ENCODE results near the genes TAB2 and MTHFD1L.

GRCh38 chr6:148969462-148970177 lies 222.8 kb downstream of the UST start:
- RRBS = no CpG with 5 or more reads among the region's 12 CpGs

DNA sequence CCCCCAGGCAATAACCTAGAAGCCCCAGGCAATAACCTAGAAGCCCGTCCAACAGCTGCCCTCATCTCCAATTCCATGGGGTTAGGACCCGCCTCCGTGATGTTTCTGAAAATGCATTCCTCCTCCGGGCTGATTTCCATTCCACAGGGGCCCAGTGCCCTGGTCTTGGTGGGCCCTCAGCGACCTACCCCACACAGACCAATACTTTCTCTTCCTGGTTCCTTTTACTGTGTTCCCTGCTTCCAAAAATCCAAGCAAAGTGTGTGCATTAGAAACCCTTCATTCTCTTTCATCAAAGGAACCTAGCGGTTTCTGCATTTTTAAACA lies 257.8 kb upstream of the TAB2 start:
- RRBS = no CpG with 5 or more reads among the region's 6 CpGs

GRCh38 chr6:149317236-149318257 lies at the start of gene TAB2:
Gene TAB2 (plus strand): TSS chr6:149317712.
- RRBS = 4% methylated on average over 37 of the region's 117 CpGs

DNA sequence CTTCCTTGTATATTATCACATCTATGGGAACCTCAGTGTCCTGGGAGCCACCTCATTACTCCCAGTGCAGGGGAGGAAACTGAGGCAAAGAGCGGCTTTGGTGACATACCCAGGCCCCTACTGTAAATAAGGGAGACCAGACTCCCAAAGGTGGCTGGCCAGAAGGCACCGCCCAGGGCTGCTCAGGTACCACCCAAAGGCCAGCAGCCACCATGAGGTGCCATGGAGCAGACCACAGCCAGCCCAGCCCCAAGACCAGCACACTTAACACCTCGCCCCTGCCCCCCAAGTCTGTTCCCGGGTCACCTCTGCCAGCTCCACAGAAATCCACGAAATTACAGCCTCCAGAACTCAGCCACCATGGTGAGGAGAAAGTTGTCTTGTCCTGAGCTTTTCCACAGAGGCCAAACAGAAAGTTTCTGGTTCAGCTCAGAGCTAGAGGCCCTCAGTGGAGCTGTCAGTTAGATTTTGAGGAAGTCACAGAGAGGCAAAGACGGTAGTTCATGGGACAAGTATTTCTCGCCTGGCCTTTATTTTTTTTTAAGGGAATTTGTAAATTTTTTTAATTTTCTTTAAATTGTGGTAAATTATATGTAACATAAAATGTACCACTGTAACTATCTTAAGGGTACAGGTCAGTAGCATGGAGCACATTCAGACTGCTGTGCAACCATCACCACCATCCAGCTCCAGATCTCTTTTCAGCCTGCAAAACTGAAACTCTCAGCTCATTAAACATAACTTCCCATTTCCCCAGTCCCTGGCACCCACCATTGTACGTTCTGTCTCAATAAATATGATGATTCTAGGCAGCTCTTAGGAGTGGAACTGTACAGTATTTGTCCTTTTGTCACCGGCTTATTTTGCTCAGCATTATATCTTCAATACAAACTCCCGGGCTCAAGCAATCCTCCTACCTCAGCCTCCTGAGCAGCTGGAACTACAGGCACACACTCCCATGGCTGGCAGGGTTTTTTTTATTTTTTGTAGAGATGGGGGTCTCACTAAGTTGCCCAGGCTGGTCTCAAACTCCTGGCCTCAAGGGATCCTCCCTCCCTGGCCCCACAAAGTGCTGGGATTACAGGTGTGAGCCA lies 1.7 kb downstream of the ZC3H12D start:
- RRBS = 20% methylated on average over 1 of the region's 10 CpGs

GRCh38 chr6:149840560-149841031 lies 23.6 kb downstream of the LRP11 start:
- RRBS = no CpG with 5 or more reads among the region's 5 CpGs

GRCh38 chr6:149925321-149926695 lies 2.9 kb upstream of the RAET1G start:
- RRBS = 13% methylated on average over 12 of the region's 64 CpGs

GRCh38 chr6:149938435-149939175 lies 3.2 kb upstream of the ULBP2 start:
- RRBS = 2% methylated on average over 23 of the region's 62 CpGs

GRCh38 chr6:150004372-150004589 lies 21.1 kb downstream of the RAET1L start:
- RRBS = no CpG with 5 or more reads among the region's 1 CpG

DNA sequence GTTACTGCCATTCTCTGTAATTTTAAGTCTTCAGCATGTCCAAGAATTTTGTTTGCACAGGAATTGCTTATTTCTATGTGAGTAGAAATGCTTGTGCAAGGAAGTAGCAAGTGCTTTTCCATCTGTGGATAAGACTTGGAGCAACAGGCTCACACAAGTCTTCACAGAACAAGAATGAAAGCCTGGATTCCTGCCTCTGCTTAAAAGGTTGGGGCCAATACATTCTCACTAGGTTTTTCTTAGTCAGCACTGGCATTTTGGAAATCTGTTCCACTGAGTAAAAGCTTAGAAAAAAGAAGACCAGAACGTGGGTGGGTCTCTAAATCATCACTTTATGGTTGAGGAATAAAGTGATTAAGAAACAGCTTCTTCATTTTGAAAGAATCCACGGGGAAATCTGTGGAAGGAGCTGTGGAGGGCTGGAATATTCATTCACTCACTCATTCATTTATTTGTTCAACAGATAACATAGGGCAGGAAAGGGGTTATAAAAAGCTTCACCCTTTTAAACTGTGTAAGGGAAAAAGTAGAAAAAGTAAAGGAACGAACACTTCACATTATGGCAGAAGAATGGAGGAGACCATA lies 10.7 kb downstream of the PPP1R14C start:
- RRBS = no CpG with 5 or more reads among the region's 3 CpGs

DNA sequence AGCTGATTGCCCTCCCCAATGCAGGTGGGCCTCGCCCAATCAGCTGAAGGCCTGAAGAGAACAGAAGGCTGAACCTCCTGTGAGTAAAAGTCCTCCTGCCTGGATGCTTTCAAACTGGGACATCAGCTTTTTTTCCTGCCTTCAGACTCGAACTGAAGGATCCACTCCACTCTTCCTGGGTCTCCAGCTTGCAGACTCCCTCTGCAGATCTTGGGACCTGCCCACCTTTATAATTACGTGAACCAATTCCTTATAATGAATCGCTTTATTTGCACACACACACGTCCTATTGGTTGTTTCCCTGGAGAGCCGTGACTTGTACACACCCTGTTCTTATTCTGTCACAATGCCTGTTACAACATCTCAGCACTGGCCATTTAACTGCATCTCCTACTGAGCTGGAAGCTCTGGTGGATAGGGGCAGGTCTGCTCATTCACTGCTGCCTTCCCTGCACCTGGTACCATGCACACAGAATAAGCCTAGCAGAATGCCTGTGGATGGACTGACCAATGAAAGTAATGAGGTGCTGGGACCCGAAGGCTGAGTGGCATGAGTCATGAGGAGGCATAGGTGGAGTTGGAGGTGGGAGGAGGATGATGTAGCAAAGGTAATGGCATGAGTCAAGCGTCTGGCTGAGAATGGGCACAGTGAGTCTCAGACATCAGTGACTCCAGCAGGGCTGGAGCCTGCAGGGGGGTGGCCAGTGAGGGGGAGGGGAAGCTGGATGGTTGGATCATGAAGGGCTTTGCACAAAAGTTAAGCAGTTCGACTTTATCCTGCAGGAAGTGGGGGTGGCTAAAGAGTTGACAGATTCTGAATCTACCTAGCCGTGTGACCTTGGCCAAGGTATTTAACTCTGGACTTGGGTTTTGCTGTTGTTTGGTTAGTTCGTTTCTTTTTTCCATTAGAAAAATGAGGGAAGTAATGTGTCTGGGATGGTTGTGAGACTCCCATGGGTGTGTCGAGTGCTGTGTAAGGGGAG lies 99.2 kb upstream of the IYD start:
- RRBS = no CpG with 5 or more reads among the region's 12 CpGs

DNA sequence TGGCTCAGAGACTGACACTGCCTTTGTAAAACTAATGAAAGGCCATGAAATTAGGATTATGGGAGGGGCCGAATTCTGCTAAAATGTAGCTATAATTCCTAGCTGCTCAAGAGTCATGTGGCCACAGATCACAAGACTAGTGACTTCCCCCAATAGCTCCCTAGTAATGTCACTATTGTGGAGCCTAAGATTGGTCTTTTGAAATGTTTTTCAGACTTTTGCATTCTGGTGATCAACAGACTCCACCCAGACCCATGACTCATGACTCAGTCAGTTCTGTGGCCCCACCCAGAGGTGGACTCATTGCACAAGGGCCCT lies 71.6 kb upstream of the IYD start:
- RRBS = no CpG with 5 or more reads among the region's 1 CpG

GRCh38 chr6:150372859-150373688 lies 4.3 kb downstream of the IYD start:
- RRBS = no CpG with 5 or more reads among the region's 2 CpGs

DNA sequence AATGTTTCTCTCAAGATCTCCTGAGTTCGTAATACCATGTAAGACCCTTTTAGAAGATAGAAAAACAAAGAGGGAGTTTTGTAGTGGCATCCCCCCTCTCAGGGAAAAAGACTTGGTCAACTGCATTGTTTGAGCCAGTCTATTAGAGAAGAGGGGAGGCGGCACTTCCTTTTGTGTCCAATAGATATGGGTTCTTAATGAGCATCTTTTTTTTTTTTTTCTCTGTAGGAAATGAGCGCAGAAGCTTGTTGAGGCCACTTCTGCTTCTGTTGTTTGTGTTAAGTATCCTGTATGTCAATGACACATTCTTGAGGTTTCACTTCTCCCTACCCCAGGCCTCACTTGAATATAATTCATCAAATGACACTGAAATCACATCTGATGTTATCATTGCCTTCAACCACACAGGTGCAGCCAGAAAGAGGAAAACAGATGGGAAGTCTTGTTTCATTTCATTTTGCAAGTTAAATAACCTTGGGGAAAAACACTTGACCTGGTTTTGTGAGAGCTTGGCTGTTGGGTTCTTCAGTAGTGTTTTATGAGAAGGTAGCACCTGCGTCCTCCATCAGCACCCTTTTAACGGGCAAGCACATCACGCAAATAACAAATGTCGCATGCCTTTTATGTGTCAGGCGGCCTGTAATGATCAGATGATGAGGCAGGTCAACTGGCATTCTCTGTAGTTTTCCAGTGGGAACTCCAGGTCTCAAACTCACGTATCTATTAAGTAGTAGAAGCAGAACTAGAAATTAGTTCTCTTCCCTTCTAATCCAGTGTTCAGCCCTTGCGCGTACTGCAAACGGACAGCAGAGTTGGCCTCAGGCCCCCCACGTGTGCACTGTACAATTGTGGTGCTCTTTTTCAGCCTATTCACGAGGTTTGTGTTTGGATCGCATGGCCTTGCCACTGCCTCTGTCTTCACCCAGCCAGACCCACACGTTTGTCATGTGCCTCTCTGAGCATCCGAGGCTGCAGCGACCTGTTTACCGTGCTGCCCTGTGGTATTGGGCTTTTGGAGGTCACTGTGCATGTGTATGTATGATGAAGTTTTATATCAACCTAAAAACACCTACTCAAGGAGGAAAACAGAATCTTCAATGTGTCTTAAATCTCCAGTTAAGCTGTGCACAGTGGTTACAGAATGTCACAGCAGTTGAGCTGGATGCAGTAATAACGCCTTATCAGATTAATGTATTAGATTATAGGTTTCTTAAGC lies 23.5 kb downstream of the PLEKHG1 start:
- RRBS = no CpG with 5 or more reads among the region's 20 CpGs

GRCh38 chr6:150711646-150712589 lies 112.2 kb downstream of the PLEKHG1 start:
- RRBS = no CpG with 5 or more reads among the region's 8 CpGs

GRCh38 chr6:150865456-150866137 lies at the start of gene MTHFD1L:
Gene MTHFD1L (plus strand): TSS chr6:150865702.
- RRBS = 4% methylated on average over 45 of the region's 80 CpGs

DNA sequence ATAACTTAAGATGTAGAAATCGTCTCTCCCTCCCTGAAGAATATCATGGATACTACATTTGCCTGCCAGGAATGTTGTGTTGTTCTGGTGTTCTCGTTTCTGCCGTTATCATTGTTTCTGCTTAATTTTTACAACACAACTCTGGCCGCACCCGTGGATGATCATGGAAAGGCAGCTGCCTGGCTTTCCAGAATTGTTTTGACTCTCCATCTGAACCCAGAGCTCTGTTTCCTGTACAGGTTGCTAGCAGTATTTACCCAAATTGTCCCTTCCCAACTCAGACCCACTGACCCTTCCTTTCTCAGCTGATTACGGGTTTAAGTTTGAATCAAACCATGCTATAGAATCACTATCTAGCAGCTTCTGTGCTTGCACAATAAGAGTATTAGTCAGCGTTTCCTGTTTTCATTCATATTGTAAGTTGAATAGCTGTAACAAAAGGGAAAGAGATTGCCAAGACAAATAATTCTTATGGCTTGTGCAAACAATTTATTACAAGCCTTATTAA lies 139.0 kb downstream of the MTHFD1L start:
- RRBS = no CpG with 5 or more reads among the region's 7 CpGs

GRCh38 chr6:151045197-151046315 lies 180.1 kb downstream of the MTHFD1L start:
- RRBS = no CpG with 5 or more reads among the region's 15 CpGs

DNA sequence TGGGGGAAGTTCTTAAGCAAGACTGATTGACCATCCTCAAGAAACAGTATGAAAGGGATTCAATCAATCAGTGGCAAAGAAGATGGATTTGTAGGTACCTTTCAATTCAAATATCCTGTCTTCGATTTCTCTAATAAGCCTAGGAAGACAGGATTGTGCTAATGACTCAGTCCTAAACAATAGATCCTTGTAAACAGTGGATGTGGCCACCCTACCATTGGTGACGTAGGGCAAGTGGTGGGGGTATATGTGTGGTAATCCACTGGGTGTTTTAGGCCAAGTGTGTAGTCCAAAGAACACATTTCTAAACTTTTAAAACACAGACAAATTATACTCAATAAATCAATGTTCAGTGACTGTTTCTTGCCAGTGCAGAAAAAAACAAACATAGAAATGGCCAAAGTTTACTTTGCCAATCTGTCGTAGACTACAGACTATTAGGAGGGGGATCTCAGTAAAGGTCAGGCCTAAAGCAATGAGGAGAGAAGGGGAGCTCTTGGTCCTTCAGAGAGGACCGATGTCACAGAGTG lies 113.7 kb upstream of the AKAP12 start:
- RRBS = no CpG with 5 or more reads among the region's 4 CpGs

- RRBS = no CpG with 5 or more reads among the region's 7 CpGs
Measured at GRCh38 chr6:151352520-151352994, 38.8 kb downstream of the ZBTB2 start.

- RRBS = 6% methylated on average over 12 of the region's 23 CpGs
Measured at GRCh38 chr6:151391179-151391398, 270 bp downstream of the ZBTB2 start.

Measured in GM06990 (cell line).